Anterior vena cava (tissue), 1 donor: ENCODE data around the genes ATP1B1 and MROH9.

DNA sequence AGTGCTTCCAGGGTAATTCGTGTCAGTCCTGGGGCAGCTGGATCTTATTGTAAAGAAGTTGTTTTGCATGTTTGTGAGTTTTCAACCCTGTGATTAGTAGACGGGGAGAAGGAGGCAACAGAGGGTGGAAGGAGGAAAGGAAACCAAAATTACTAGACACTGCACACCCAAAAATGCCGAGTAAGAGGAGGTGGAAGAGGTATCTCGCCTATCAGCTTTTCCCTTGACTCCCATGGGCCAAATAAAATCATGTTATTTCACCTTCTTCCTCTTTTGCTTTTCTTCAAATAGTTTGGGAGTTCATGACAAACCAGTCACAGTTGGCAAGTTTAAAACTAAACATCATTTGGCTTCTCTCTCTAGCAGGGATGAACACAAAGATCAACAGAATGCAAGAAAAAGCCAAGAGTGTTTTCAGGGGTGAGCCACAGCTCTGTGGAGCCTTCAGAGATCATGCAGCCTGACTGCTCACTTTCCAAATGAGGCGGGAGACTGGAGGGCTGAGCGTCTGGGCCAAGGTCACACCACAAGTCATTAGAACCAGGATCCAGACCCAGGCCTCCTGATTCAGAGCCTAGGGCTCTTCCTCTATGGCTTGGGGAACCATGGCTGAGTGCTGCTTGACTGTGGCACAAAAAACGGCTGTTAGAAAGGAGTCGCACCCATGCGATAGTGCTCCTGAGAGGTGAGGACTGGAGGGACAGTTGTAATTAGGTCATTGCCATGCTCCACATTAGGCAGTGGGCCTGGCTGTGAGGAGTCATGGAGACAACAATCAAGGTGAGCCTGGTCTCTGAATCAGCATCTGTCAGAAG, 2.8 kb downstream of the DPT start:
- PRO-cap: no peak

DNA sequence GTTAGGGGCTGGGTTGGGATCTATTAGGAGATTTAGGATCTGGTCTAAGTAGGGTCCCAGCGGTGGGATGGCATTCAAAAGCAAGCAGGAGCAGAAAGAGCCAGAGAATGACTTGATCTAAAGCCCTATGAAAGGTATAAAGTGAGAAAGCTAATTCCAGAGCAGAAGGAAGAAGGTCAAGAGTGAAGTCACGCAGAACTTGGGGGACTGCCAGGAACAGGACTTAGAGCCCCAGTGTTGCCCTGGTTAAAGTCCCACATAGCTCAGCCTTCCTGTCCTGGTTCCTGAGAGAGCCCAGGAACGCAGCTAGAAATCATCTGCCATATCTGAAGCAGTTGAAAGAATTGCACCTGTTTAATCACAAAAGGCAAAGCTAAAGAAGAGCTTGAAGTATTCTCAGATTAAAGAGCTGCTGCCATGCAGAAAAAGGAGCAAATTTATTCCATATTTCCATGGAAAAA, 160.6 kb upstream of the ATP1B1 start:
- PRO-cap: no peak

DNA sequence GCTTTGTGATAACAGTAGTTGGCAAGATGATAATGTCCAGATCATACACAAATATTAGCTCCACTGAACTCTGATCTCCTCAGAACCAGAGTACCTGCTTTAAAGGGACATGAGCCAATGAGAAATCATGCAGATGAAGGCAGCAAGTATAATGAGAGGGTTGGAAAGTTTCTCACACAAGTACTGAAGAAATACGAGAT, 5.7 kb upstream of the ATP1B1 start:
- PRO-cap: no peak

DNA sequence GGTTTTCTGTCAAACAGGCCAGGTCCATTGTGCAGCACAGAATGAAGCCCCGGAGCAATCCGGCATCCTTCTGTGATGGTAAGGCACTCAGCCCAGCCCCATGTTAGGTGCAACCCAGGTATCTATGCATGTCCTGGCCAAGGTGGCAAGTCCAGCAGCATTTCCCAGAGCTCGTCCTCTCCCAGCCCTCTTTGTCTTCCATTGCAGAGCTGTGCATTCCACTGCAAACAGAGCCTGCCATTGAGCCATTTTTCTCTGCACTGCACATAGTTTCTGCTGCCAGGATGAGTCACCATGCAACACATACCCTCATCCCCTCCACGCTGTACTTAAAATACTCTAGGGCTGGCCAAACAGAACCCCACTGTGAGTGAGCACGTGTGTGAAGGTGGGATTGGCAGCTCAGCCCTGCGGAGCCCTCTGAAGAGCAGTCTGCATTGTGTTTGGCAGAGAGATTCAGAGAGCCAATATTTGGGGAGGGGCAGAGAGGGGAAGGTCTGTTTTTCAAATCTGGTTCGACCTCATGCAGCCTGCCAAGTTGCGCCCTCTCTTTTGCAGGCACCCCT, 4.0 kb upstream of the ATP1B1 start:
- PRO-cap: no peak

DNA sequence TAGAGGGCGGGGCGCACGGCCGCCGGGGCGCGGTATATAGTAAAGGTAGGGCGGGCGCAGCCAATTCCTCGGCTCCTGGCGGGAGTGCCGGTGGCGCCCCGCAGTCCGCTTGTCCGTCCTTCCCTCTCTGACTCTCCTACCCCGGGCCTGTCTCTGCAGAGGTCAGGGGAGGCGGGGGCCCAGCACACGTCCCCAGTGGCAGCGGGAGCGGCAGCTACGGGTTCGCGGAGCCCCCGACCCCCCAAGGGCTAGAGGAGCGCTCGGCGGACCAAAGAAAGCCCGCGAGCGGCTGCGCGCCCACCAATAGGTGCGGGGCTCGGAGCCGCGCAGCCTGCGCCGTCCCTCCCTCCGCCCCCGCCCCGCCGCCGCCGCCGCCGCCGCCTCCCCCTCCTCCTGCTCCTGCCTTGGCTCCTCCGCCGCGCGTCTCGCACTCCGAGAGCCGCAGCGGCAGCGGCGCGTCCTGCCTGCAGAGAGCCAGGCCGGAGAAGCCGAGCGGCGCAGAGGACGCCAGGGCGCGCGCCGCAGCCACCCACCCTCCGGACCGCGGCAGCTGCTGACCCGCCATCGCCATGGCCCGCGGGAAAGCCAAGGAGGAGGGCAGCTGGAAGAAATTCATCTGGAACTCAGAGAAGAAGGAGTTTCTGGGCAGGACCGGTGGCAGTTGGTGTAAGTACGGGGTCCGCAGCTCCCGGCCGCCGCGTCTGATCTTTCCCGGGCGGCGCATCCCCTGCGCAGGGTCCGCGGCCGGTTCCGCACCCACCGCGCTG, at the start of gene ATP1B1:
Gene ATP1B1 (plus strand): TSS at position 430 of the 767 bp plus-strand sequence.
- PRO-cap: bidirectional peak, plus-strand start at position 63 of the sequence, minus-strand start outside the sequence

DNA sequence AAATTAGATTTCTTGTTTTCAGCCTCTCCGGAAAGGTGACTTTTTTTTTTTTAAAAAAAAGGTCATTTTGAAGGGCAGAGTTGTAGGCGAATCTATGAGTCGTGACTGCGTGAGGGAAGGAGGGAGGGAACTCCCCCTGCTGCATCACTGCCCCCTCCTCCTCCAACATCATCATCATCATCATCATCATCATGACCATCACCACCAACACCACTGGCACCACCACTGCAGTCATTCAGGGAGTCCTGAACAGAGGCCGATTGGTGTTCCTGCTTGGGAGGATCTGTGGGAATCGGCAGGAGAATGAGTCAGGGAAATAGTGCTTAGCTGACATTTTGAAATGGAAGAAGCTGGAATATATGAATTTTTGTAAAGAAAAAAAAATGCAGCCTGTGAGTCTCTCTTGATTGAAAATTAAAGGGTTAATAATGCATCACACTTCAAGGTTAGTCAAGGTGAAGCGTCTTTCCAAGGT, 1.3 kb downstream of the ATP1B1 start:
- PRO-cap: no peak

DNA sequence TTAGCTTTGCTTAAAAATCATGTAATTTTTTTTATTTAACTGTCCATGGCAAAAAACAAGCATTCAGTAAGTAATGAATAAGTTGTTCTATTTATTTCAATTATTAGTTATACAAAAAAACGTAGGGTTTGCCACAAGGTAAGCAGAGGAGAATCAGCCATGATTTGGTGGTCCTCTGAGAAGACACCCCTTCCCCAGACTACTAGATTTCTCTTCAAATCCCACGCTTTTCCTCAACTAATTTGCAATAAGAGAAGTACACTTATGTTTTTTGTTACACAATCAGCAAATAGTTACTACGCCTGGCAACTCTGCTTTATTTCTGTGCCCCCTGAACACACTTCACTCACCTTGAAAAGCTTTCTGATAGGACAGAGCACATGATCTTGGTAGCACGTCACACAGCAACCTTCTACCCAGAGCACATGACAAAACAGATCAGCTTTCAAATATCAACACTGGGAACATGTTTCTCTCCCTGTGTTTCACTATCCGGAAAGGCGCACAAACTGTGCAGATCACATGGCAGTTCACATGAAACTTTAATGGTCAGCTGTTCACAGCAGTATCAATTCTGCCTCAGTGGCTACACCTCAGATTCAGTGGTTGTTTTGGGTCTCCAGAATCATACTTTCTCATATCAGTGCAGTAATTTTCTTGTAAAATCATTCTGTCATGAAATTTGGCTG, 2.3 kb downstream of the SLC19A2 start:
- PRO-cap: bidirectional peak, plus-strand start at position 491 of the sequence, minus-strand start at position 348 of the sequence

GRCh38 chr1:169529113-169529749, 43.5 kb upstream of the SLC19A2 start:
- PRO-cap: no peak

DNA sequence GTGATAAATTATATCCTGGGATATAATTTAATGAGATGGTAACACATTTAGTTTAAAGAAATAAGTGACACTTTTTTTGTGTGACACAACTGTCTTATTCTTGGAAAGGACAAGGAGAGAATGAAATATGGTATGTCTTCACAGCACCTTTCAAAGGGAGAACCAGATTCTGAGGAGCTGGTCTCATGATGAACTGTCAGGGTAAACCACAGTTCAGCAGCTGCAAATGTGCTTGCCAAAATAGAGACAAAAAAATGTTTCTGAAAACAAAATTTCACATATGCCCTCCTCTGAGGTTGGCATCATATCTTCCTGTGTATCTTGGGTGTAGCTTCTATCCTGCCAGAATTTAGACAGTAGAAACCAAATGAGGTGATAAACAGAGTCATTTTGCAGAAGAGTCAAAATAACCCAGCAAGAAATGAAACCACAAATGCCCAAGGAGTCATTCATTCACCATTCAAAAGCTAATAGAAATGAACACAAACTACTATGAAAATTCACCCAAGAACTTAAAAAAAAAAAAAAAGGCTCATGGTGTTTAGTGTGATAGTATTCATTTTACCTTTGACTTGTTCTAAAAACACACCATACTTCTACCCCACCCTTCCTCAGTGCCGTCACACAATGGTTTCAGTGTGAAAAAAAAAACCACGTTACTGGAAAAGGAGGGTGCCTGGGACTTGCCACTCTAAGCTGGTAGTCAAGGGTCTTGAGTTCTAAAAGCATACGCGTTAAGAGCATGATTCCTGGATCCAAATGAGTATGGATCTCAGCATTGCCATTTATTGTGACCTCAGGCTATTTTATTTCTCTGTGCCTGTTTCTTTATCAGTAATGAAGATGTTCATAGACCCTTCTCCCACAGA, 18.5 kb downstream of the SELL start:
- PRO-cap: no peak

DNA sequence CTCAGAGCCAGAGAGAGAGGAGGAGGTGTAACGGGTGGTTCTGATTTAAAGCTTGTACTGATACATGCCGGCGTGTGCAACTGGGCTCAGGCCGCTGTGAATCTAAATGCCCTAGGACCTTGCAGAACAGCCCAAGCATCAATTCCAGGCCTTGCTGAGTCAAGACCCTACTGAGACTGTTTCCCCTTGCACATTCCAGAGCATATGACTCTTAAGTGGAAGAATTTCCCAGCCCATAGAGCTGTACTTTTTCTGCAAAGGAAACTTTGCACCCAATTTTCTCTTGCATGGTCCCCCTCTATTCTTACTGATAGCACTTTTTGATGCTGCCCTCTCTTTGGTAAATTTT, 163.9 kb downstream of the NTMT2 start:
- PRO-cap: no peak

- PRO-cap: no peak
Observed at GRCh38 chr1:170572206-170572723, 40.3 kb downstream of the GORAB start.

DNA sequence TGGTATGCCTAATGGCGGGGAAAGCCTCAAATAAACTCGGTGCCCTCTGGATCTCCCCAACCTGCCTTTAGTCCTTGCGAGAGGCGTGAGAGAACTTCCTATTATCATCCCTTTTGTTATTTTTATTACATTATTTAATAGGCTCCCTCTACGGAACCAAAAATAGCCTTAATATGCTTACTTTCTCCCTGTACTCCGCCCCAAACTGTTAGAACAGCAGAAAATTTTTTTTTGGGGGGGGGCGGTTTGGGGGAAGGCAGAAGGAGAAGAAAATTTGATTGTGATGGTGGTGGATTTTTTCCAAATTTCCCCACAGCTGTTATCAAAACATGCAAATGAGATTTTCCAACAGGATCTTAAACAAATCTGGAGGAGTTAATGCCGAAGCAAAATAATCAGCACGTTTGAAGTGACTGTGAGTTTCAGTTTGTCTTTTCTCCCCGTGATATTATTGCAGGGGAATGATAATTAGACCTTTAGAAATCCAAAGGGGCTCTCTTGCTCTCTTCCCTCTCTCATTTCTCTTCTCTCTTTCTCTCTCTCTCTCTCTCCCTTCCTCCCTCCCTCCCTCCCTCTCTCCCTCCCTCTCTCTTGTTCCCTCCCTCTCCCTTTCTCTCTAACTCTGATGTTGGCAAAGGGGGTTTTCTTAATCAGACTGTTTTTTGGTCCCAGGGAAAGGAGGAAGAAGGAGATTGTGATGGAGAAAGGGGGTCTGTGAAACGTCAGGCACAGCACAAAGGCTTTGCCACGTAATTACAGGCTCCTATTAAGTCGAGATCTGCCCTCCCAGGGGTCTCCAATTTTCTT, 1.2 kb upstream of the PRRX1 start:
- PRO-cap: bidirectional peak, plus-strand start at position 77 of the sequence, minus-strand start at position 69 of the sequence; bidirectional peak, plus-strand start at position 689 of the sequence, minus-strand start at position 524 of the sequence

GRCh38 chr1:170729621-170730063, 65.7 kb downstream of the PRRX1 start:
- PRO-cap: no peak

DNA sequence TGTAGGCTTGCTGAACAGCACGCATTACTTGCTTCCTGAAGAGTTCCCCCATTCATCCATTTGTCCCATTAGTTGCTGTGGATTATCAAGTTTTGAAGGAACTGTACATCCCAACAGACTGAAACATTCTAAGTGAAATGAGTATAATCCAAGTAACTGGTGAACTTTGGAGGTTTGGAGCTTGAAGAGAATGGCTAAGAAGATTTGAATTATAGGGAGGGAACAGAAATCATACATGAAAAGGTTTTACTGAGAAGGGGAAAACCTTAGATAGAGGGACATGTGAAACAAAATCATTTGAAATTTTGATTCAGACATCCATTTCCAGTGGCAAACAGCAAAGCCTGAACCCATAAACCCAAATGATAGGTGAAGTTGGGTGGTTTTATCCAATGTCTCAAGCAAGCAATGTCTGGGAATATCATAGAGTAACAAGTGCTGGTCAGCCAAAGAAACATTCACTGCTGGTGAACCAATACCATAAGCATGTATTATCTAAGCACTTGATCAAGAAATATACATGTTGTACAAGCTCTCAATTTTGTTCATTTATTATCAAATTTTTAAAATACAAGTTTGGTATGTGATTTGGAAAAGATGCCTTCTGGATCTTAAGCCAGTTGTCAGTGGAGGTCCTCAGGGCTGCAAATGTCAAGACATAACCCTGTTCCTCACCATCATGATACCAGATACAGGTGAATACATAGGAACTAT, 74.7 kb downstream of the PRRX1 start:
- PRO-cap: no peak

DNA sequence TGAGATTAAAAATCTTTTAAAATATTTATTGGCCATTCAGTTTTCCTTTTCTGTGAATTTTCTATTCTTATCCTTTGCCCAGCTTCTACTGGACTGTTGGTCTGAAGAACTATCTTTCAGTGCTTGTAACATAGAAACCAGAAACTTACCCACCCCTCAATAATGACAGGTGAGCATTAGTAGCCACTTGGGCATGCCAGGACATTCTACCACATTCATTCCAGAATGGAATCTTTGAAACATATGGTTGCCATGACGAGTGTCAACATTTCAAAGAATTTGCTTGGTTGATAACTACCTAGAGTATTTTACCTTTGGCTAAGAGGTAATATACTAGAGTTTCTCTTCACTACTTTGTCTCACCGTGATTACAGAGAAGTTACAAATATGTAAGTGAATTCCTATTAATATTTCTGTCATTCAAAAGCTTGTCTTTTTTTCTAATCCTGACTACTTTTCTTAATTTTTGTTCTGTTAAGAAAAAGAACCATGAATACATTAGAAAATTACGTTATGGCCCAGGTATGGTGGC, at the start of gene MROH9:
Gene MROH9 (plus strand): TSS at position 336 of the 532 bp plus-strand sequence.
- PRO-cap: no peak

GRCh38 chr1:171251660-171252220, 3.4 kb downstream of the FMO1 start:
- PRO-cap: no peak

DNA sequence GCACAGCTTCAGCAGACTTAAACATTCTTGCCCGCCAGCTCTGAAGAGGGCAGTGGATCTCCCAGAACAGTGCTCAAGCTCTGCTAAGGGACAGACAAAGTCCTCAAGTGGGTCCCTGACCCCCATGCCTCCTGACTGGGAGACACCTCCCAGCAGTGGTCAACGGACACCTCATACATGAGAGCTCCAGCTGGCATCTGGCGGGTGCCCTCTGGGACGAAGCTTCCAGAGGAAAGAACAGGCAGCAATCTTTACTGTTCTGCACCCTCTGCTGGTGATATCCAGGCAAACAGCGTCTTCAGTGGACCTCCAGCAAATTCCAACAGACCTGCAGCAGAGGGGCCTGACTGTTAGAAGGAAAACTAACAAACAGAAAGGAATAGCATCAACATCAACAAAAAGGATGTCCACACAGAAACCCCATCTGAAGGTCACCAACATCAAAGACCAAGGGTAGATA, 46.1 kb downstream of the FMO4 start:
- PRO-cap: no peak

DNA sequence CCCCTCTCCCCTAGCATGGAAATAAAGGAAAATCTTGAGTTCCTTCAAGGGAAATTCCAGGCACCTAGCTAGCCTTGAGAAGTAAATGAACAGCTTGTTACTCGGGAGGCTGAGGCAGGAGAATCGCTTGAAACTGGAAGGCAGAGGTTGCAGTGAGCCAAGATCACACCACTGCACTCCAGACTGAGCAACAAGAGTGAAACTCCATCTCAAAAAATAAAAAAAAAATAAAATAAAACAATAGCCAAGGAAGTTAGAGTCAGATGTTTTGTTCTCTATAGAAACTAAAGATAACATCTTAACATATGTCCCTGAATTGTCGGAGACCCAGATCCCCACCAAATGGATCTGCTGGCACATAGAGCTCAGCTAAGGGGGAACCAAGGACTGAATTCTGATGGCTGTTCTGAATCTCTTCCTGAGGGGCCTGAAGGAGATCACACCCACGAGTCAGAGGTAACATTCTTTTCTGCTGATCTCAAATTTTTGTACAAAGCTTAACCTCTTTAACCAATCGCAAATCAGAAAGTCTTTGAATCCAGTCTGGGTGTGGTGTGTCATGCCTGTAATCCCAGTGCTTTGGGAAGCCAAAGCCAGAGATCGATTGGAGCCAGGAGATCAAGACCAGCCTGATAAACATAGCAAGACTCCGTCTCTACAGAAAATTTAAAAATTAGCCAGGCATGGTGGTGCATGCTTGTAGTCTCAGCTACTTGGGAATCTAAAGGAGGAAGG, 63.0 kb upstream of the PRRC2C start:
- PRO-cap: no peak

DNA sequence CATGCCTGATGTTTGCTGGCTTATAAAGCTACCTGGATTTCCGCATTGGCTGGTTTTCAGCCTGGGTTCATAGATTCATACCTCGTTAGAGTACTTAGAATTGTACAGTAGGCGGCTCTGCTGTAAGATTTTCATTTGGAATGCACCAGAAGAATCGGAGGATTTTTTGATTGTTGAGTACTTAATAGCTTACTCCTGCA, 1.2 kb downstream of the PRRC2C start:
- PRO-cap: no peak

- PRO-cap: no peak
Observed at GRCh38 chr1:171560711-171561188, 61.3 kb upstream of the MYOCOS start.